HT1080 (cell line): ENCODE results near the genes GOLIM4 and ACTRT3.

DNA sequence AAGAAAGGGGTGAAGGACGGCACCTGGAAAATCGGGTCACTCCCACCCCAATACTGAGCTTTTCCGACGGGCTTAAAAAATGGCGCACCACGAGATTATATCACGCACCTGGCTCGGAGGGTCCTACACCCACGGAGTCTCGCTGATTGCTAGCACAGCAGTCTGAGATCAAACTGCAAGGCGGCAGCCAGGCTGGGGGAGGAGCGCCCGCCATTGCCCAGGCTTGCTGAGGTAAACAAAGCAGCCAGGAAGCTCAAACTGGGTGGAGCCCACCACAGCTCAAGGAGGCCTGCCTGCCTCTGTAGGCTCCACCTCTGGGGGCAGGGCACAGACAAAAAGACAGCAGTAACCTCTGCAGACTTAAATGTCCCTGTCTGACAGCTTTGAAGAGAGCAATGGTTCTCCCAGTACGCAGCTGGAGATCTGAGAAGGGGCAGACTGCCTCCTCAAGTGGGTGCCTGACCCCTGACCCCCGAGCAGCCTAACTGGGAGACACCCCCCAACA lies 264.6 kb downstream of the BCHE start:
RAMPAGE:
- cytosol, long total RNA: no peak
- long total RNA: no peak
- nucleus, long total RNA: no peak

DNA sequence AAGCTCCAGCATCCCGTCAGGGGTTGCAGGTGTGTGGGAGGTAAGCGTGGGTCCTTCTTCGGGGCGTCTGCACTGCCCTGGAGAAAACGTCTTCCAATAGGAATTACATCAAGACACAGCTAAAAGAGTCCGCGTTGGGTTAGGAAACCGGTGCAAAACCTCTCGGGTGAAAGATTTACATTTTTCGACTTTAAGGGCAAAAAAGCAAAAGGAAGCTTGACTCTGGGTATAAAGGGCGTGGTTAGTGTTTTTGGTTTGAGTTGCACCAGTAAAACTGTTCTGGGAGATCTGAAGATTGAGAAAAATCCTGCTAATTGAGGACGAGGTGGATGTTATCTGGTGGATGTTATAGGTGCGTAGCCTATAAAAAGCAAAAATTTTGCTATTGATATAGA lies 260 bp downstream of the SERPINI1 start:
RAMPAGE:
- cytosol, long total RNA: no peak
- long total RNA: no peak
- nucleus, long total RNA: no peak

DNA sequence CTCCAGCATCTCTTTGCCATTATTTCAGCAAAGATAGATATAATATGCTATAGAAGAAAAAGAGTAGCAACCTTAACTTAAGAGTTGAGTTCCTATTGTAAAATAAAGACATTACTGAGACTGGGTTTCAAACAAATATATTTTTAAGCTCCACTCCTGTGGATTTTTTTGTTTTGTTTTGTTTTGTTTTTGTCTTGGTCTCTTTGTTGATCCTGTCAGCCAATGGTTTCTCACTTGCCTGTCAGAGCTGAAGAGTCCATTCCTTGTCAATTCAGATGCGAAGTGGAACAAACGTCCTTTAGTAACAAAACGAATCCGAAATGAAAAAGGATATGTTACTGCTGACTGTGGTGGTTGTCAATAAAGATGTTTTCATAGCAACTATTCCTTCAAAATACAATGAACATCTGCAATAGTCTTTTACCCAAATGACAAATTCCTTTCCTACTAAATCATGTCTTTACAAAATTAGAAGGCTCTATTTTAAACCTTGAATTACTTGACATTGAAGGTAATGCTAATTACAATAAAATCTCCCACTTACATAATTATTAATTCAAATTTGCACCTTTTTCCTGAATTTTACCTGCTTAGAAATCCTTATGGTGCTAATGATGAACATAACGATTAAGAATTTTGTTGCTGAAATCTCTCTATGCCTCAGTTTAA lies 134.6 kb downstream of the SERPINI1 start:
RAMPAGE:
- cytosol, long total RNA: no peak
- long total RNA: no peak
- nucleus, long total RNA: no peak

GRCh38 chr3:167876461-167876711 lies 140.9 kb downstream of the SERPINI1 start:
RAMPAGE:
- cytosol, long total RNA: no peak
- long total RNA: no peak
- nucleus, long total RNA: no peak

RAMPAGE:
- cytosol, long total RNA: no peak
- long total RNA: no peak
- nucleus, long total RNA: no peak
Measured at GRCh38 chr3:168027604-168028100, 68.1 kb downstream of the GOLIM4 start.

RAMPAGE:
- cytosol, long total RNA: start-site peak on the minus strand at chr3:168095890-168095927, 36 and 62 reads in 2 replicates
- long total RNA: no peak
- nucleus, long total RNA: no peak
Measured at GRCh38 chr3:168095078-168095972, at the start of gene GOLIM4. Gene GOLIM4, minus strand, starts transcription at chr3:168095924.

RAMPAGE:
- cytosol, long total RNA: no peak
- long total RNA: no peak
- nucleus, long total RNA: no peak
Measured at GRCh38 chr3:168859179-168859661, 763.5 kb upstream of the GOLIM4 start.

GRCh38 chr3:168876161-168877021 lies 780.7 kb upstream of the GOLIM4 start:
RAMPAGE:
- cytosol, long total RNA: no peak
- long total RNA: no peak
- nucleus, long total RNA: no peak

RAMPAGE:
- cytosol, long total RNA: no peak
- long total RNA: no peak
- nucleus, long total RNA: no peak
Measured at GRCh38 chr3:168878099-168878461, 782.4 kb upstream of the GOLIM4 start.

RAMPAGE:
- cytosol, long total RNA: no peak
- long total RNA: no peak
- nucleus, long total RNA: no peak
Measured at GRCh38 chr3:169227718-169228323, 435.7 kb downstream of the MECOM start.

GRCh38 chr3:169268385-169269016 lies 395.0 kb downstream of the MECOM start:
RAMPAGE:
- cytosol, long total RNA: no peak
- long total RNA: no peak
- nucleus, long total RNA: no peak

GRCh38 chr3:169443739-169444331 lies 219.7 kb downstream of the MECOM start:
RAMPAGE:
- cytosol, long total RNA: no peak
- long total RNA: no peak
- nucleus, long total RNA: no peak

DNA sequence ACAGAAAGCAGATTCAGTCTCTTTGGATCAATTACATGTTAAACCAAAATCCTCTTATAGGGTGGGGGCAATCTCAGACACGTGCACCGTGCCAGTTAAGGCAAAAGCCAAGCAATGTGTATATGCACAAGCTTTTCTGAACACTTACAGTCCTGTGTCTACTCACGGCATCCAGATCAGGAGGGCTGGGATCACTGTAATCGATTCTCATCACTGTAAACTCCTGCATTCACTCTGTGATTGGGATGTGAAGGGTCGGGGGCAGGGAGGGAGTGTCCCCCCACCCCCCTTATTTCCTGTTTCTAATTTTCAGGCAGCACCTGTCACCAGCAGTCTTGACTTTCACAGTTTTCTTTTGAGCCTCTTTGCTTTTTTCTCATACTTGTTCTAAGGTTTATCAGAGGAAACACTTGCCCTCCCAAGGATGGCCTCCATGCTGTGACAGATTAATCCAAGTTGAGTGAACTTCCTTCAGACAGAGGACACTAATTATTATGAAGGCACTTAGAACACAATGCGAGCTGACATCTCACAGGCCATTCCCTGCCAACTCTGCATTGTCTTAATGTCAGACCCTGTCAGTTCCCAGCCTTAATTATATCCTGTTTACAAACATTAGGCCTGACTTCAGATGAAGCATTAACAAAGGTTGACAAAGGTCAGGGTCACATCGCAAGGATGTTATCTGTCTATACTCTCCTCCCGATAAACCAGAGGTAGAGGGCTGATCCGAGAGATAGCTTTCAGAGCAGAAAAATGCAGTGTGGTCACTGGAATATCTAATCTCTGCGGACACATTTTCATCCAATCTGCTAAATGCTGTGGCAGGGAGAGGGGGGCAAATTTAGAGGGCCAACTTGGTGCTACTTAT lies 153.3 kb downstream of the MECOM start:
RAMPAGE:
- cytosol, long total RNA: no peak
- long total RNA: no peak
- nucleus, long total RNA: no peak

DNA sequence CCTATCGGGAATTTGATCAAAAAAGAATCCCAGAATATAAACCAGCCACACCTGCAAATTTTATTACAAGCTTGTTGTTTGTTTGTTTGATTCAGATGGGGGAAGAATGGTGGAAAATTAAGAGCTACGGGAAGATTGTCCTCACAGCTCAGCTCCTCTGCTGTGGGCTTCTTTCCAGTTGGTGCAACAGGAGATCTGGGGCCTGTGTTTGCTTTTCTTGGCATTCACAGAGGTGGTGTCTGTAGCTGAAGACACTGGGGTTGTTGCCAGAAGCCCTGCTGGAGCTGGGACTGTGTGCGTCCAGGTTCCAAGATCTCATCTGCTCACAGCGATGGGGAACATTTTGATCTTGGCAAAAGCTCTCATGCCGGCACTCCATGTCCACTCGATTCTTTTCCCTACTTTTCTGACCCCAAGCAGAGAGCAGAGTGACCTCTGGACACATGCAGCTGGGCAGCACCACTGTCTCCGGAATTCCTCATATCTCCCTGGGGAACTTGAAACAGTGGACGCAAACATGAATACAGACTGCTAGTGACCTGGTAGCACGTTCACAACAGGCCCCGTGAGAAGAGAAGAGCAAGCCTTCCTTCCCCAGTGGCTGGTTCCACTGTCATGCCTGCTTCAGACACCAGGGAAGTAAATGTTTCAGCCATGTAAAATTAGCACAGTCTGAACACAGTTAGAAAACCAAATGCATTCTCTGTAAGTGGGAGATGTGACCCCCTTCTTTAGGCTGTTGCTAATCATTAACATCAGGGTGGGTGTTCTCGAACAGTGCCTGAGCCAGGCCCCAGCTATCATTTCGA lies 36.1 kb upstream of the MECOM start:
RAMPAGE:
- cytosol, long total RNA: no peak
- long total RNA: no peak
- nucleus, long total RNA: no peak

RAMPAGE:
- cytosol, long total RNA: no peak
- long total RNA: no peak
- nucleus, long total RNA: no peak
Measured at GRCh38 chr3:169769081-169770314, at the start of gene ACTRT3. Gene ACTRT3, minus strand, starts transcription at chr3:169769561.

DNA sequence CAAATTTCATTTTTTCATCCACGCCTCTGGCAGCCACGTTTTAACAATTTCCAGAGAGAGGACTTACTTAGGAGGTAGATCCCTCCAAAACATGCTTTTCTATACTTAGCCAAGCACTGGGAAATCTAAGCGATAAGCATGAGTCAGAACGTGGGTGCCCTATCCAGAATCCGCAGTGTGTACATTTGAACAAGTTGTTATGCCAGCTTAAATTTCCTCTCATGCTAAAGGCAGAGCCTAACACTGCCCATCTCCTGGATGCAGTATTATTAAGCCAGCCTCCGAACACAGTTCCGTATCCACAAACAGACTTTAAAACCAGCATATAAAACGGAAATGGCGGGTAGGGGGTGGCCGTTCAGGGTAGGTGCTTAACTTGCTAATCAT lies 1.1 kb upstream of the LRRIQ4 start:
RAMPAGE:
- cytosol, long total RNA: no peak
- long total RNA: no peak
- nucleus, long total RNA: no peak

DNA sequence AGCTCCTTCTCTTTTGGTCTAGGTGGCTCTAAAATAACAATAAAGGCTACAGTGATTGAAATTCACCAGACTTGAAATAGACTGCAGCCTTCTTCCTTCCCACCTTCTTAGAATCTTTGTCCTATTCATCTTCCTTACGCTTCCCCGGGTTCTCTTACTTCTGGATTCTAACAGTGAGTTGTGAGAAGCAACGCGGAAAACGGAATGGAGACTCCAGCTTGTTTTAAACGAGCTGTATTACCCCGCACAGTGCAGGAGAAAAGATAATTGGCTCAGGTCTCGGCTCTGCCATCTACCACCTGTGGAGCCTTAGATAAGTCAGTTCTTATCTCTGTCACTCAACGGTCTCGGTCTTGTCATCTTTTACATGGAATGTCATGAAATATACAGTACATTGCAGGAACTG lies 616 bp upstream of the SEC62 start:
RAMPAGE:
- cytosol, long total RNA: no peak
- long total RNA: no peak
- nucleus, long total RNA: no peak

GRCh38 chr3:169992598-169993230 lies 26.1 kb downstream of the SEC62 start:
RAMPAGE:
- cytosol, long total RNA: no peak
- long total RNA: no peak
- nucleus, long total RNA: no peak

DNA sequence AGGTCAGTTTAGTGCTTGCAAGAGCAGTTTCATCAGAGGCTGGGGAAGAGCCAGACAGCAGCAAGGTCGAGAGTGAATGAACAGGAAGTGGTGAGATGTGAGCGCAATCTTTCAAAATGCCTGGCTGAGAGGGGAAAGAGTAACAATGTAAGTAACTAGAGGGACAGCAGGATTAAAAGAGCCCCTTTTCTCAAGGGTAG lies 30.8 kb upstream of the GPR160 start:
RAMPAGE:
- cytosol, long total RNA: no peak
- long total RNA: no peak
- nucleus, long total RNA: no peak

RAMPAGE:
- cytosol, long total RNA: no peak
- long total RNA: no peak
- nucleus, long total RNA: no peak
Measured at GRCh38 chr3:170075546-170075875, 37.7 kb downstream of the GPR160 start.